UCH-1 (cell line): ENCODE measurements around a stretch of chr20.

DNA sequence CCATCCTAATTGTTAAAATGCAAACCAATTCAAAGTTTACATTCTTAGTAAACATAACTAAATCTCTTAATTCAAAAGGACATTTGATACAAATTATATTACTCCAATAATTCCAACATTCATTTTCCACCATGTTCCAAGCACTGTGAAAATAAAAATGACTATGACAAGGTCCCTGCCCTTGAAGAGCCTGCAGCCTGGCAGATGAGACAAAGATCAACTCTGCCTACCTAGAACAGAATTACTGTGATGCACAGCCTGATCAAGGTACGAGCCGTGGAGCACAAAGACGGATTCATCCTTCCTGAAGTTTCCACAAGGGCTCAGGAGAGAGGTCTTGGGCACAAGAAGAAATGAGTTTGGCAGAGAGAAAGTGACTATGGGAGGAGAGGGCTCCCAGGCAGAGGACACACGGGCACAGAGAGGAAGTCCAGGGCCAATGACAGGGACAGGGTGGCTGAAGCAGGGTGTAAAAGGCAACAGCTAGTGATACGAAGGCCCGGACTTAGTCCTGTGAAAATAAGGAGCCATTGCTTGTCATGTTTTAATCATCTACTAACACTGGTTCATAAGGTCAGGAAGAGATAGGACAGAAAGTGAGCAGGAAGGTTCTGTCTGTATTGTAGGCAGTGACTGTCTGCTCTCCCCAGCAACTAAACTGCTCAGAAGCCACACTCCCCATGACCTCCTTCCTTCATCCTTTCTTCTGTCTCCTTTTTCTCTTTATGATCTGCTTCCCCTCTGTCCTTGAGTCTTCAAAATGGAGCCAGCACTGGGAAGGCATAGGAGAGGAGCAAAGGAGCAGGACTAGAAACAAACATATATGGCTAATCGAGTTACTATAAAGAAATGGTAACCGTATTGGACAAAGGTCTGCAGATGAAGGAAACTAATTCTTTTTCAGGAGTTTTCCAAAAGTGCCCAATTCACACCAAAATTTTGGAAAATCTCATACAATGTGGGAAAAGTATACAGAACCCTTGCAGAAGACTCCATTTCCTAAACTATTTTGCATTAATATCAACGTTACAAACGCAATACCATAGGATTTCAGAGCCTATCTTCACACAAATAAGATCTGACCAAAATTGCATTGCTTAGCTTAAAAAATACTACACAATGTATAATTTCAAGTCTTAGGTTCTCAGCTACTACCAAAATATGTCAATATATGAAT lies 65.3 kb downstream of the GPCPD1 start:
- RRBS, result no CpG with 5 or more reads among the region's 10 CpGs

GRCh38 chr20:5659278-5660082 lies 48.7 kb upstream of the GPCPD1 start:
- RRBS, result no CpG with 5 or more reads among the region's 10 CpGs

DNA sequence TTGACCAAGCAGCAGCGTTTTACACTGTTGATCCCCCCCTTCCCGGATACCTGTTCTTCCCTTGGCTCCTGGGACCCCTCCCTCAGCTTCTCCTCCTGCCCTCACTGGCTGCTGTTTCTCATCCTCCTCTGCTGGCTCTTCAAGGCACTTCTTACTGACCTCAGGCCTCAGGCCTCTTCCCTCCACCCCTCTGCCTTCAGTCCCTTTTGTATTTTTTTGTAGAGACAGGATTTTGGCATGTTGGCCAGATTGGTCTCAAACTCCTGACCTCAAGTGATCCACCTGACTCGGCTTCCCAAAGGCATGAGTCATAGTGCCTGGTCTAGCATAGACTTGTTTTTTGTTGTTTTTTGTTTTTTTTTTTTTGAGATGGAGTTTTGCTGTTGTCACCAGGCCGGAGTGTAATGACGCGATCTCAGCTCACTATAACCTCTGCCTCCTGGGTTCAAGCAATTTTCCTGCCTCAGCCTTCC lies 72.9 kb downstream of the SHLD1 start:
- RRBS, result no CpG with 5 or more reads among the region's 6 CpGs

DNA sequence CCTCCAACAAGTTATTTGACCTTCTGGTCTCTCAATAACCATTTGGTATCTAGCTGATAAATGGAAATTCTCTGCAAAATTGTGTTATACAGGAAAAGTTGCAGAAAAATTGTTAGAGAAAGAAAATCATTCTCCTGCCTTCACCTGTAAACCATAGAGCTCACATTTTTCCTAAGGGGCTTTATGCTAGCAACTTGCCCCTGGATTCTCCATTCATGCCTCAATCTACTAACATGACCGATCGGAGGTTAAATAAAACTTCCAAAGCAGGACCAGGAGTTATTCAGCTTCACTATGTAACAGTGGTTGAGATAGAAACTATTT lies 75.6 kb upstream of the CHGB start:
- RRBS, result no CpG with 5 or more reads among the region's 2 CpGs

- RRBS, result no CpG with 5 or more reads among the region's 4 CpGs
These were observed 67.2 kb upstream of the CHGB start for GRCh38 chr20:5843878-5844784.

GRCh38 chr20:5848413-5848612 lies 63.0 kb upstream of the CHGB start:
- RRBS, result no CpG with 5 or more reads among the region's 1 CpG

GRCh38 chr20:6007001-6007534 lies 1.1 kb downstream of the CRLS1 start:
- RRBS, result no CpG with 5 or more reads among the region's 6 CpGs

- RRBS, result no CpG with 5 or more reads among the region's 10 CpGs
These were observed 6.2 kb downstream of the CRLS1 start for GRCh38 chr20:6011834-6012874.

GRCh38 chr20:6698052-6698464 lies 69.4 kb upstream of the BMP2 start:
- RRBS, result no CpG with 5 or more reads among the region's 7 CpGs

GRCh38 chr20:6714236-6714751 lies 53.2 kb upstream of the BMP2 start:
- RRBS, result no CpG with 5 or more reads among the region's 5 CpGs

- RRBS, result no CpG with 5 or more reads among the region's 8 CpGs
These were observed 37.1 kb downstream of the TMX4 start for GRCh38 chr20:7982342-7982889.

- RRBS, result no CpG with 5 or more reads among the region's 3 CpGs
These were observed 60.2 kb downstream of the PLCB1 start for GRCh38 chr20:8192195-8192650.

GRCh38 chr20:8214010-8214625 lies 82.1 kb downstream of the PLCB1 start:
- RRBS, result no CpG with 5 or more reads among the region's 9 CpGs

DNA sequence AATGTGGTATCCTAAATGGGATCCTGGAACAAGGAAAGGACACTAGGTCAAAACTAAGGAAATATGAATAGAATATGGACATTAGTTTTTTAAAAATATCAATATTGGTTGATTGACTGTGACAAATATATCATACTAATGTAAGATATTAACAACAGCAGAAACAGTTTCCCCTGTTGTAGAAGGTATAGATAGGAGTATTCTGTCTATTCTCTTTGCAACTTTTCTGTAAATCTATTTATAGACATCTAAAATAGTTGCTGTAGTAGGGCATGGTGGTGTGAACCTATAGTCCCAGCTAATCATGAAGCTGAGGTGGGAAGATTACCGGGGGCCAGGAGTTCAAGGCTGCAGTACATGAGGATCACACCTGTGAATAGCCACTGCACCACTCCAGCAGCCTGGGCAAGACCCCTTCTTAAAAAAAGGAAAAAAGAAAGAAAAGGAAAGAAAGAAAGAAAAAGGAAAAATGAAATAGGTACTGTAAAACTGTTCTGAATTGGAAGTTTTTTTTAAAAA lies 276.0 kb downstream of the PLCB1 start:
- RRBS, result no CpG with 5 or more reads among the region's 1 CpG

- RRBS, result no CpG with 5 or more reads among the region's 1 CpG
These were observed 165.2 kb downstream of the PLCB4 start for GRCh38 chr20:9233994-9234627.

- RRBS, result no CpG with 5 or more reads among the region's 2 CpGs
These were observed 110.6 kb upstream of the LAMP5 start for GRCh38 chr20:9403641-9404265.

GRCh38 chr20:9515114-9515574 lies 754 bp downstream of the LAMP5 start:
- RRBS, result no CpG with 5 or more reads among the region's 14 CpGs

DNA sequence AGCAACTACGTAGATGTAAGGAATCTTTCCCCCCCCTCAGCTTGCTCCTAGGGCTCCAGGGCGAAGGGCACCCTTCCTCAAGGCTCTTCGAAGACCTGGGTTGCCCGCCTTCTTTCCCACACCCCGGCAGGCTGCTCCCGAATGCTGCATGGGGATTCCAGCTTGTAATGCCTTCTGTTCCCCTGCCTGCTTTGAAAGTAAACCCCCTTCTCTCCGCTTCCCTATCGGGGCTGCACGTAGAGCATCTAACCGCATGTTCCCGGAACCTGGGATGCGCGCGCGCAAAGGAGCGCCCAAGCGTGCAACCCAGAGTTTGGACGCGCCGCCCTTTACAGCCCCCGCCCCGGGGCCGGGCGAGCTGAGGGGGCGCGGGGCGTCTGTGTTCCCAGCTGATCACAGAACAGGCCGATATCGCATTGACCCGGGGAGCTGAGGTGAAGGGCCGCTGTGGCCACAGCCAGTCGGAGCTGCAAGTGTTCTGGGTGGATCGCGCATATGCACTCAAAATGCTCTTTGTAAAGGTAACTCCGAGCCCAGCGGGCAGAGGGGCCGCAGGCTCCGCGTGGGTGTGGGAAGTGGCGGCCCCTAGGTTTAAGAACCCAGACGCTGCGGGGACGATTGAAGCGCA lies 1.3 kb downstream of the LAMP5 start:
- RRBS, result 43% methylated on average over 19 of the region's 44 CpGs

DNA sequence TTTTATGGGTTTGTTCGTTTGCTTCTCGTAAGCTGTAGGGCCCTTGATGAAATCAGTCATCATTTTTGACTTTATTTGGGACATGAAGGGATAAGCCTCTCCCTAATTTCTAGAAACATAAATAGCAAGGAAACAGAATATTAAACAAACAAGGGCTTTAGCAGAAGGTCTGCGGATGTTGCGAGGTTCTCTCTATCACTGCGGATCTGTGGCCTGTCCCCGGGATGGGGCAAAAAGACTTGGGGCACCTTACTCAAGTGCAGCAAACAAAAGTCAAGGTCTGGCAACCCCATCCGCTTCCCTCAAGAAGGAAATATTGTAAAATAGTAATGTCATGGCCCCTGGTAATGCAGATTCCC lies 104.9 kb downstream of the MKKS start:
- RRBS, result no CpG with 5 or more reads among the region's 7 CpGs

DNA sequence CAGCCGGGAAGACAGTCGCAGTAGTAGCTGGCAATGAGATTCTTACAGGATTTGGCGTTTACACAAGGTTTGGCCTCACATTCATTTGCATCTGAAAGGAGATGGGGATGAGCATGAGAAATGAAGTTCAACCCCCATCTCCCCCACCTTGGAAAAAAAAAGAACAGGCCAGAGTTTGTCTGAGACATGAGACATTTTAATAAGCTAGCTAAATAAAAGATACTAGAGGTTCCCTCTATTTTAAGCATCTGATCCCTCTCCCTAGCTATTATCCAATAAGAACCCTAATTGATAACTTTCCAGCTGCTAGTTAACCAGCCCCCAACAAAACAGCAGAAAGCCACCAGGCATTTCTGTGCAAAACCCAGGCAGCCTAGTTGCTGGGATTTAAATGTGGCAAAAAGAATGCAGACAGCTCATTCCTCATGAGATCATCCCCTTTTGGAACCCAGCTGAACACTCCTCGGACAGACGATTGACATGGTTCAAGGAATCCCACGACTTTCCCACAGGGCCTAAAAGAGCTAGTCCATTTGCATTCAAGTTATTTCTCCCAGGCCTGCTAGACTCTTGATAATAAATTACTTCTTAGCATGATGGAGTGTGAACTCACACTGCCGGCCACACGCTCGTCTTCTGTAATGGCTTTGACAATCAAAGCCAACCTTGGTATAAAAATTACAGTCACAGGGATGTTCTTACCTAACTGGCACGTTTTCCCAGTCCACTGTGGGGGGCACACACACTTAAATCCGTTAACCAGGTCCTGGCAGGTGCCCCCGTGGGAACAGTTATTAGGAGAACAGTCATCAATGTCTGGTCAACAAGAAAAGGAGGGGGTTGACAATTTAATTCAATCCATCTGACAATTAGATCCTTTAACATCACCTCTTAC lies 24.0 kb downstream of the JAG1 start:
- RRBS, result no CpG with 5 or more reads among the region's 12 CpGs